Measurements from ENCODE around the genes PEX5L and SOX2.

GRCh38 chr3:177279475-177279731 is 82.1 kb upstream of the TBL1XR1 start:
- RRBS: no CpG with 5 or more reads among the region's 4 CpGs

DNA sequence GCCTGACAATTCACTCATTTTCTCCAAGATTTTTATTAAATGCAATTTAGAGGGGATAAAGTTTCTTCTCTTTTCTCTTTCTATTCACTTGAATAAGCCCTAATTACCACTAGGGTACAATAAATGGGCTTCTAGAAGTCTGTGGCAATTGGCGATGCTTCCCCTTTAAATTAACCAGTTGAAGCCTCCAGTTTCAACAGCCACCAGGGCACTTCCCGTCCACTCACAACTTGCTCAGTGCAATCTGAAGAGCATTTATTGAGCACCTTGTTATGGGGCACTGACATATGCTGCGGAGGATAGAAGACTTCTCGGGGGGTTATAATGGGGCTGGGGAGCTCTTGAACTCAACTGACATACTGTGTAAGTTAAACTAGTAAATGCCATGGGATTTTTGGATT is 160.6 kb upstream of the TBL1XR1 start:
- RRBS: no CpG with 5 or more reads among the region's 4 CpGs

DNA sequence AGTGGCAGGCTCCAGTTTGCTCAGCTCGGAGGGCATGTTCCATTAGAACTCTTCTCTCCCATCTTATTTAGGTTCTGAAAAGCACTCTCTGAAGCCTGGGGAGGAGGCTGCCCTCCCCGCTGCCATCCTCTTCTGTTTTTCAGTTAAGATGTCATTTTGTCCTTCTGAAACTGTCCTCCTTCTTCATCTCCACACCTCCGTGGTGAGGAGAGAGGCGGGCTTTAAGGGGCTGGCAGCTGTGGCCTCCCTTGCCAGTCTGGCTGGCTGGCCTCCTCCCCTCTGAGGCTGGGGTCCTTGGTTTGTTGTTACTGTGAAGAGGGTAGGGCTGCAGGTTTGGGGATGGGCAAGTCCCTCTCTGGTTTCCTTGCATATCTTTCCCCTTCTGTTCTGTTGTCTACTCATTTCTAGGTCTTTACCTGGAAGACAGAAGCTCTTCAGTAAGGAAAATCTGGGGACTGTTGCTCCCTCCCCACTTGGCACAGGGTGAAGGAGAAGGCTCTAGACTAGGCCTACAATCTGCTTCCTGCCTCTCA is 226.2 kb upstream of the TBL1XR1 start:
- RRBS: no CpG with 5 or more reads among the region's 4 CpGs

GRCh38 chr3:177428982-177429311 is 231.7 kb upstream of the TBL1XR1 start:
- RRBS: no CpG with 5 or more reads among the region's 1 CpG

DNA sequence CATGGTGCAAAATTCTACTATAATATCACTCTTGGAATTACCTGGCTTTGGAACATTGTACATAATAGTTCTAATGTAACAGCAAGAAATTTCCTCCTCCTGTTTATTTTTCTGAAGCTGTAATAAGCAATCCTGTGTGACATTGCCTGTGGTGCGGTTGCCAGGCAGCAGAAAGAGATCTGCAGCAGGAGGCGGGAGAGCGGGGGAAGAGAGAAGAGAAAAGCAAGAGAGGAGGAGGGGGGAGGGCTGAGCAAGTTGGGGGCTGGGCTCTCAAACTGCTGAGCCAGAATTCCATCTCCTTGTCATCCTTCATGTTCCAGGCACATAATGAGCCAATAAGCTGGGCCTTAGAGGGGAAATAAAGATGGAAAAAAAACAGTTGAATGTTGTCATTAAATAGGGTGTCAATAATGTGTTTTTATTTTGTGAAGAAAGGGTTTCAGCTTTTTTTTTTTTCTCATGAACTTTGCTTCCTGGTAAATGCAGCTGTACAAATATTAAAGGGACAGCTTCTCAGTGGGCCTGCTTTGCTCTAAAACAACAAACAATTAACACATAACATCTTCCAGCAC is 451.3 kb upstream of the KCNMB2 start:
- RRBS: no CpG with 5 or more reads among the region's 3 CpGs

DNA sequence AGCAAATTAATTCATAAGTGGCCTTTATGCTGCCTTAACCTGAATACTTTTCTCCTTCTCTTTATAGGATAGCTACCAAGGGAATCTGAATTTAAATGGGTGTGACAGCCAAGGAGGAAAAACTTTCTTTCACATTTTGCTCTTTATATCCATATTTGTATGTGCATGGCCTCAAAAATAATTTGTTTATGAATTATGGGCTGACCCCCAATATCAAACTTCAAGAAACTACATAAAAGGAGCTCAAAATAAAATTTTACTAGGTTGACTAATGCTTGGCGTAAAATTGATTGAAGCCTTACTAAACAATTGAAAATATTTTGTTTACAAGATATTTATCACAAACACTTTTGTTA is 251.2 kb downstream of the ZMAT3 start:
- RRBS: no CpG with 5 or more reads among the region's 1 CpG

DNA sequence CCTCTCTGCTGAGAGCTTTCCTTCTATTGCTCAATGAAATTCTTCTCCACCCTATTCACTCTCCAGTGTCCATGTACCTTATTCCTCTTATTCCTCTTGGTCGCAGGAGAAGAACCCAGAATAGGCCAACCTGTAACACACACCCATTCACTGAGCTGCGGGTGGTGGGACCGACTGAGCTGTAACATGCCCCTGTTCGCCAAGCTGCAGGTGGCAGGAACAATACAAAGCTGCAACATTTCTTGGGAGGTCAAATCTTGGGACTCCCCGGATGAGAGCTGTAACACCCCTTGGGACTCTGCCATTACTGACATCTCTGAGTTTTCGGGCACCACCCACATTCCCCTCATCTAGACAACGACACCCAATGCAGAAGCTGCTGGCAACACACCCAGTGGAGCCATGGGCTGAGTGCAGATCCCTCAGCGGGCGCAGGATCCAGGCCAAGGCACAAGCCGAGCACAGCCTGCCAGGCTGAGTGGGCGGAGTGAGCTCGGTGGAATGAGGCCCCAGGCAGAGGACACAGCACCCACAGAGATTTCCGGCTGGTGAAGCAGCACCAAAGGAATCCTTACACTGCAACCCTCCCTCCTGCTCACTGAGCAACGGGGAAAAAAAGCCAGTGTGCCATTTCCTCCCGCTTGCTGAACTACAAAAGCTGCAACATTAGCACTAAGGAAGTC is 34.4 kb downstream of the ZMAT3 start:
- RRBS: no CpG with 5 or more reads among the region's 15 CpGs

DNA sequence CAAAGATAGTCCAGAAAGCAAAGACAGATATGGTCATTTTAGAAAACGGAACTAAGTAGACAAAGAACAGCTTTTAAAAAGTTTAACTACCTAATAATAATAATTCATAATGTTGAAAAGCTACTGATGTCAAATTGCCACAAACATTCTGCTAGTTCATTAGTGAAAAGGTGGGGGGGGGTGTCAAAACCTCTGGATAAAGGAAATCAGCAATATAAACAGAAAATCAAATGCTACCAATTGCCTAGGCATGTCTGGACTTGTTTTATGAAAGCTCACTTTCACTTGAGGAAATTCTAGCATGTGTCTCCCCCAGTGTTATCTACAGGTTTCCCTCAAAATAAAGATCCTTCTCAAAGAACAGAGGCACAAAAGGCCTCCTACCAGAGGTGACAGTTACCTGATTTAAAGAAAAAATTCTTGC is 1.7 kb downstream of the ZMAT3 start:
- RRBS: no CpG with 5 or more reads among the region's 1 CpG

DNA sequence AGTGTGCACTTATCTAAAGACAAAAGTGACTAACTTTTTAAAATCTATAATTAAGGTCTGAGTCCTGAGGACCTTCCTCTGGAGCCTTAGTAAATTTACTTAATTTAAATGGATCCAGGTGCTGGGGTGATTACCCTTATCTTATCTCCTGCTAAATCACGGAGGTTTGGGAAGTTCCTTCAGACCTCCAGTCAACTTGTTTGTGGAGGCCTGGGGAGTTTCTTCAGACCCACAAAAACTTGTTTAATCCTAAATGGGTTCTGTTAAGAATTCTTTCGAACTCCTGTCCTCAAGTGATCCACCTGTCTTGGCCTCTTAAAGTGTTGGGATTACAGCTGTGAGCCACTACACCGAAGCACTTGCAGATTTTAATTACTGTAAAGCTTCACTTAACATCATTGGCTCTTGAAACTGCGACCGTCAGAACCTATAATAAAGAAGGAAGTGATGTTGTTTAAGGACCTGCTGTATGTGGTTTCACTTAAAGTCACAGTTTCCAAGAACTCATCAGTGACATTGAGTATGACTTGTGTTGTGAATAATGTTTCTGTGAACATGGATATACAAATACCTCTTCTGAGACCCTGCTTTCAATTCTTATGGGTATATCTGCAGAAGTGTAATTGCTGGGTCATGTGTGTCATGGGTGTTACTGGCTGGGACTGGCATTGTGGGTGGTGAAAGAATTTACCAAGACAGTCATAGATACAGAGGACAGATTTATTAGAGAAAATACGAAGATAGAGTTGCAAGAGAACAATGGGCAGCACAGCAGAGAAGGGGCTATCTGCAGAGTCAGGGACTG is 4.2 kb downstream of the NDUFB5 start:
- RRBS: no CpG with 5 or more reads among the region's 6 CpGs

GRCh38 chr3:180036542-180037517 is at the start of gene PEX5L:
Gene PEX5L (minus strand): TSS chr3:180036937.
- RRBS: 7% methylated on average over 43 of the region's 103 CpGs

- RRBS: no CpG with 5 or more reads among the region's 5 CpGs
Observed at GRCh38 chr3:180478735-180479047, 123.3 kb upstream of the TTC14 start.

GRCh38 chr3:181711615-181712281 is at the start of gene SOX2:
Gene SOX2 (plus strand): TSS chr3:181711925.
- RRBS: 7% methylated on average over 4 of the region's 35 CpGs

GRCh38 chr3:181719974-181720930 is 8.5 kb downstream of the SOX2 start:
- RRBS: no CpG with 5 or more reads among the region's 34 CpGs

DNA sequence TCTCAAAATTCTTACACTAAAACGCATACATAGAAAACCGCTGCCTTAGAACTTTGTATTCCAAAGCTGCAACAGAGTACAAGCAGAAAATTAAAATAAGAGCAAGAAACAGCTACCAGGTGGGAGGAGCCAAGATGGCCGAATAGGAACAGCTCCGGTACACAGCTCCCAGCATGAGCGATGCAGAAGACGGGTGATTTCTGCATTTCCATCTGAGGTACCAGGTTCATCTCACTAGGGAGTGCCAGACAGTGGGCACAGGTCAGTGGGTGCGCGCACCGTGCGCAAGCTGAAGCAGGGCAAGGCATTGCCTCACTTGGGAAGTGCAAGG is 367.4 kb upstream of the ATP11B start:
- RRBS: no CpG with 5 or more reads among the region's 10 CpGs

DNA sequence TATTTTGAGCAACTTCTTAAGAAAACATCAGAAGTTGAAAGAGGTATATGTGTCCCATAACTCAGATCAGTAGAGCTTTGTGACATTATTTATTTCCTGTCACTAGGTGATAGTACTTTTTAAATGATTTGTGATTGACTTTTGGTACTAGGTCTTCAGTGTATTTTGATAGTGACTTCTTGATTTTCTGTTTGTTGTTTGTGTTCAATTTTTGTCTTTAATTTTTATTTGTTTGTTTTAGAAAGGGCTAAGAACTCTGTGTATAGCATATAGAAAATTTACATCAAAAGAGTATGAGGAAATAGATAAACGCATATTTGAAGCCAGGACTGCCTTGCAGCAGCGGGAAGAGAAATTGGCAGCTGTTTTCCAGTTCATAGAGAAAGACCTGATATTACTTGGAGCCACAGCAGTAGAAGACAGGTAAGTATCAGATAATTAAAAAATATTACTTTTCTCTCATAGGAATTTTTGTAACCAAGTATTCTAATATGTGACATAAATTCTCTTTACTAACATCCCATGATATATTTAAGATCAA is 78.9 kb downstream of the ATP11B start:
- RRBS: no CpG with 5 or more reads among the region's 2 CpGs

GRCh38 chr3:182890699-182891262 is 89.6 kb downstream of the DCUN1D1 start:
- RRBS: no CpG with 5 or more reads among the region's 3 CpGs

DNA sequence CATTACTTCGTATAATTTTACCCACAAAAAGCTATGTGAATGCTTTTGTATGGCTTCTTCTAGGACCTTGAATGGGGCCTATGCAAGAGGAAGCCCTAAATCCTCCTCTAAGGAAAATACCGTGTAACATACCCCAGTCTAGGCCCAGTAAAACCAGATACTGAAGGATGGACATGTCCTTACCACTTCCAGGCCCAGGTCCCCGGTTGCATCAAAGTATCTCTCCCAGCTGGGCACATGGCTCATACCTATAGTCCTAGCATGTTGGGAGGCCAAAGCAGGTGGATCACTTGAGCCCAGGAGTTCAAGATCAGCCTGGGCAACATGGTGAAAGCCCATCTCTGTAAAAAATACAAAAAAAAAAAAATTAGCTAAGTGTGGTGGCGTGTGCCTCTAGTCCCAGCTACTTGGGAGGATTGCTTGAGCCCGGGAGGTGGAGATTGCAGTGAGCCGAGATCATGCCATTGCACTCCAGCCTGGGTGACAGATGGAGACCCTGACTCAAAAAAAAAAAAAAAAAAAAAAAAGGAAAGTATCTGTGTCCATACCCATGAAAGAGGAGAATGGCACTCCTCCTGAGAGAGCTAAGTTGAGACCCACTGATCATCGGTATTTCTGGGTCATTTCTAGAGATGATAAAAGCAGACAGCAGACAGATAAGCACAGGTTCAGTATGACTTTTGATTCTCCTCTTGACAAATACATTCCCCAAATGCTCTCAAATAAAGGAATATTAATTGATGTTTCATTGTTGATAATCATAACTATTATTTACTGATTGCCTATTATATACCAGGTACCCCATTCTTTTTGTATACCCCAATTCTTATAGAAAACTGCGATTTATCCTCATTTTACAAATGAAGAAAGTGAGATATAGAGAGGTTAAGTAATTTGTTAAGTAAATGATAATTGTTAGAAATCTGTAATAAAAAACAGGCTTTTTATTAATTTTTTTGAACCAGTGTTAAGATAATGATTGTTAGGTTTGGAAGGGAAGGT is 85.4 kb downstream of the DCUN1D1 start:
- RRBS: no CpG with 5 or more reads among the region's 8 CpGs

DNA sequence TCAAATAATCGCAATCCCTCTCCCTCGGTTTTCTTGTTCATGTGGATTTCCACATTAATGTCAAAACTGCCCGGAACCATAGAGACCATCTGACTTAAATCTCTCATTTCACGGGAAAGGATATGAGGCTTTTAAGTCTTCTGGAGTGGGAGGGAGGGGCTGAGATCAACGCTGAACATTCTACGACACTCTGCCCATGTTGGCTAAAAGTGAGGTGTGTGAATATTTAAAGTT is 9.4 kb downstream of the LAMP3 start:
- RRBS: no CpG with 5 or more reads among the region's 6 CpGs